ENCODE measurements around the genes CCDC88A and CCDC85A.

DNA sequence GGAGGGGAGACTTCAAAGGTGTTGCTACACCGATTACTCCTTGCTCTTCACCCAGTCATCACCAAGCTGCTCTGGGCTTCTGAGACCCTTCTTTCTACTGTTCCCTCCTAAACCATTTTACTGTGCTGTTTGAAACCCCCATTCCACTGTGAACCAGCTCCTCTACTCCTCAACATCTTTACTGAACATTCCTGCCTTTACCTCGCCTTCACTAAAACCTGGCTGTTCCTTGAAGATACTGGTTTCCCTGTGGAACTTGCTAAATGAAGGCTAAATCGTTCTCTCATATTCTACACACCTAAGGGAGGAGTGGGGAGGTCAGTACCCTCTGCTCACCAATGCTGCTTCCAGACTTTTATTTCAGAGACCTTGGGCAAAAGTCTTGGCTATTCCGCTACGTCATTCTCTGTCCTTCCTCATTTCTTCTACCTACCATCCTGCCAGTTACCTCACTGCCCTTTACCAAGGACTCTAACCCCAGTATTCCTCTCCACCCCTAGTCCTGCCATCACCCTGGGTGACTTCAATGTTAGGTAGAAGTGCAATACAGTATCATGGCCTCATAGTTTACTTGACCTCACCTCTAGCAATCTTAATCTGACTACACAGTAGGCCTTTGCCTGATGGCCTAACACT is 27.9 kb downstream of the RTN4 start:
- PRO-cap, result no peak
- RAMPAGE, long total RNA, 2 experiments, result no peak in any of the 2 experiments

DNA sequence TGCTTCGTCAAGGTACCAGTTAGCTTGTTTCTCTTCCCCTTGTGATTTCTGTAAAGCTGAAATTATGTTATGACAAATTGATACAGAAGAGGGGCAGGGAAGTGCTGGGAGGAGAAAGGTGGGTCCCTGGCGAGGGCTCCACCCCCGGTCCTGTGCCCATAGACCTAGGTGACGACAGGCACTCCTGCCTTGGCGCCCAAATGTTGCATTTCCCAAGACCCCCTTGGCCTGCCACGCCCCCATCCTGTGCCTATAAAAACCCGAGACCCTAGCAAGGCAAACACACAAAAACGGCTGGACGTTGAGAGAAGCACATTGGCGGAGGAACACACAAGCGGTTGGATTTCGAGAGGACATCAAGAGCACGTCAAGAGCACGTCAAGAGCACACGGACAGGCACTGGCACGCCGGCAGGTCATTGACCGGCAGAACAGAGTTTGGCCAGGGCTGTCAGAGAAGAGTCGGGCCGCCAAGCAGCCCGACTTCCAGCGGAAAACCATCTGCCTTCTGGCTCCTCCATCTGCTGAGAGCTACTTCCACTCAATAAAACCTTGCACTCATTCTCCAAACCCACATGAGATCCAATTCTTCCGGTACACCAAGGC is 11.5 kb upstream of the RTN4 start:
- PRO-cap, result no peak
- RAMPAGE, long total RNA, 2 experiments, result no peak in any of the 2 experiments

- PRO-cap, result no peak
- RAMPAGE, long total RNA, 2 experiments, result no peak in any of the 2 experiments
Measured at GRCh38 chr2:55102142-55102751, 52.0 kb upstream of the RTN4 start.

DNA sequence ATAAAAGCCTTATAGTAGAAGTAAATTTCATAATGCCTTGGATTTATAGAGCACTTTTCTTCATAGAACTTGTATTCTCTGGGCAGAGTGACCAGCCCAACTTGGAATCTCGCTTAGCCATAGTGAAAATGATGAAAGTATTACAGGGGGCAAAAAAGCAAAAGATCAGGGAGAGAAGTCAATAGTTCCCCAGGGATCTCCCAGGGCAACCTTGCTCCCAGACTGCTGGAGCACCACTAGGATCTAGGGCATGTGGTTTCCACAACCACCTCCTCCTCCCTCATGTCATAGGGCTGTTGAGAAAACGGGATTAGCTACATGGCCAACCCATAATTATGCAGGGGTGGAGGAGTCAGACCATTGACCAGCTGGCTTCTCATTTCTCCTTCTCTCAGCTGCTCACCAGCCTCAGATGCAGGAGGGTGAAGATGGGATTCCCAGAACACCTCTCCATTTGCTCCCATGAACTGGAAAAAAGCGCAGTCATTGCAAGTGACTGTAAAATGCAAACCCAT is 69.3 kb upstream of the RTN4 start:
- PRO-cap, result no peak
- RAMPAGE, long total RNA, 2 experiments, result no peak in any of the 2 experiments

DNA sequence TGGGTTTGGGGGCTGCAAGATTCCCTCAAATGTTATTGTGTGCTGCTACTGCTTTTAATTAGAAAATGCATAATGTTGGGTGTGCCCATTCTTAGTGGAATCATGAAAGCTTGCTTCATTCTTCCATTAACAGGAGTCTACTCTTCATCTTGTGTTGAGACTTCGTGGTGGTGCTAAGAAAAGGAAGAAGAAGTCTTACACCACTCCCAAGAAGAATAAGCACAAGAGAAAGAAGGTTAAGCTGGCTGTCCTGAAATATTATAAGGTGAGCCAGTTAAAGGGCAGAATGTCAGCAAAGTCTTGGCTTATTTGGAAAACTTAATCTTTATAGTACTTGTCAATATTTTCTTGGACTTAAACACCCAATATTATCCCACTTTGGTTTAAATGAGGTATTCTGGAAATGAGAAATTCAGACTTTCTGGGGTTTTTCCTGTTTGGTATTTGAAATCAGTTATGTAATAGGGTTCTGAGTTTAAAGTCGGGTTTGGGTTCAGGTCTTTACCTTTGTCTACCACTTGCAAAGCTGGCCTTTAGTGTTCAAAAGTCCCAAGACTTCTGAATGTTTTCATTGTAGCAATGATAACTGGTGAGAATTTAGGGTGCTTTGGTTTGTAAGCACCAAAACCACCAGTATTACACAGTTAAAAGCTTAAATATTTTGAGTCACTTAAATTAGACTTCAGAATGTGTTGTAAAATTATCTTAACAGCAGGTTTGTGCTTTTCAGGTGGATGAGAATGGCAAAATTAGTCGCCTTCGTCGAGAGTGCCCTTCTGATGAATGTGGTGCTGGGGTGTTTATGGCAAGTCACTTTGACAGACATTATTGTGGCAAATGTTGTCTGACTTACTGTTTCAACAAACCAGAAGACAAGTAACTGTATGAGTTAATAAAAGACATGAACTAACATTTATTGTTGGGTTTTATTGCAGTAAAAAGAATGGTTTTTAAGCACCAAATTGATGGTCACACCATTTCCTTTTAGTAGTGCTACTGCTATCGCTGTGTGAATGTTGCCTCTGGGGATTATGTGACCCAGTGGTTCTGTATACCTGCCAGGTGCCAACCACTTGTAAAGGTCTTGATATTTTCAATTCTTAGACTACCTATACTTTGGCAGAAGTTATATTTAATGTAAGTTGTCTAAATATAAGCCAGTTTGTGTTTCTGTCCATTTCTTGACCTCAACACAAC is 2.6 kb downstream of the RPS27A start:
- PRO-cap, result no peak
- RAMPAGE, long total RNA, 2 experiments, result no peak in any of the 2 experiments

GRCh38 chr2:55357195-55357928 is 62.3 kb downstream of the CCDC88A start:
- PRO-cap, result no peak
- RAMPAGE, long total RNA, 2 experiments, result no peak in any of the 2 experiments

- PRO-cap, result bidirectional peak, plus-strand start at chr2:55420187, minus-strand start at chr2:55419837
- RAMPAGE, long total RNA, 2 experiments, result no peak in any of the 2 experiments
Measured at GRCh38 chr2:55419150-55420054, at the start of gene CCDC88A. CCDC88A (minus strand) TSS chr2:55419856.

GRCh38 chr2:55459585-55460229 is 40.1 kb upstream of the CCDC88A start:
- PRO-cap, result no peak
- RAMPAGE, long total RNA, 2 experiments, result no peak in any of the 2 experiments

GRCh38 chr2:55843023-55843823 is 80.4 kb downstream of the EFEMP1 start:
- PRO-cap, result no peak
- RAMPAGE, long total RNA, 2 experiments, result no peak in any of the 2 experiments

GRCh38 chr2:55922823-55923624 is 558 bp downstream of the EFEMP1 start:
- PRO-cap, result no peak
- RAMPAGE, long total RNA, 2 experiments, result no peak in any of the 2 experiments

- PRO-cap, result no peak
- RAMPAGE, long total RNA, 2 experiments, result no peak in any of the 2 experiments
Measured at GRCh38 chr2:56183542-56184373, at the start of gene CCDC85A. CCDC85A (plus strand) TSS chr2:56183990.

DNA sequence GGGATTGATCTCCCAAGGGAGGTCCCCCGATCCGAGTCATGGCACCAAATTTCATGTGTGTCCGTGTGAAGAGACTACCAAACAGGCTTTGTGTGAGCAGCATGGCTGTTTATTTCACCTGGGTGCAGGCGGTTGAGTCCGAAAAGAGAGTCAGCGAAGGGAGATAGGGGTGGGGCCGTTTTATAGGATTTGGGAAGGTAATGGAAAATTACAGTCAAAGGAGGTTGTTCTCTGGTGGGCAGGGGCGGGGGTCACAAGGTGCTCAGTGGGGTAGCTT is 72.0 kb downstream of the VRK2 start:
- PRO-cap, result no peak
- RAMPAGE, long total RNA, 2 experiments, result no peak in any of the 2 experiments

GRCh38 chr2:58215491-58215773 is 25.7 kb downstream of the FANCL start:
- PRO-cap, result no peak
- RAMPAGE, long total RNA, 2 experiments, result no peak in any of the 2 experiments

- PRO-cap, result no peak
- RAMPAGE, long total RNA, 2 experiments, result no peak in any of the 2 experiments
Measured at GRCh38 chr2:58365171-58365520, 124.0 kb upstream of the FANCL start.

GRCh38 chr2:58950742-58951131 is 709.6 kb upstream of the FANCL start:
- PRO-cap, result no peak
- RAMPAGE, long total RNA, 2 experiments, result no peak in any of the 2 experiments

- PRO-cap, result no peak
- RAMPAGE, long total RNA, 2 experiments, result no peak in any of the 2 experiments
Measured at GRCh38 chr2:59885595-59885942, 667.9 kb downstream of the BCL11A start.

- PRO-cap, result no peak
- RAMPAGE, long total RNA, 2 experiments, result no peak in any of the 2 experiments
Measured at GRCh38 chr2:60529711-60530587, 23.5 kb downstream of the BCL11A start.

DNA sequence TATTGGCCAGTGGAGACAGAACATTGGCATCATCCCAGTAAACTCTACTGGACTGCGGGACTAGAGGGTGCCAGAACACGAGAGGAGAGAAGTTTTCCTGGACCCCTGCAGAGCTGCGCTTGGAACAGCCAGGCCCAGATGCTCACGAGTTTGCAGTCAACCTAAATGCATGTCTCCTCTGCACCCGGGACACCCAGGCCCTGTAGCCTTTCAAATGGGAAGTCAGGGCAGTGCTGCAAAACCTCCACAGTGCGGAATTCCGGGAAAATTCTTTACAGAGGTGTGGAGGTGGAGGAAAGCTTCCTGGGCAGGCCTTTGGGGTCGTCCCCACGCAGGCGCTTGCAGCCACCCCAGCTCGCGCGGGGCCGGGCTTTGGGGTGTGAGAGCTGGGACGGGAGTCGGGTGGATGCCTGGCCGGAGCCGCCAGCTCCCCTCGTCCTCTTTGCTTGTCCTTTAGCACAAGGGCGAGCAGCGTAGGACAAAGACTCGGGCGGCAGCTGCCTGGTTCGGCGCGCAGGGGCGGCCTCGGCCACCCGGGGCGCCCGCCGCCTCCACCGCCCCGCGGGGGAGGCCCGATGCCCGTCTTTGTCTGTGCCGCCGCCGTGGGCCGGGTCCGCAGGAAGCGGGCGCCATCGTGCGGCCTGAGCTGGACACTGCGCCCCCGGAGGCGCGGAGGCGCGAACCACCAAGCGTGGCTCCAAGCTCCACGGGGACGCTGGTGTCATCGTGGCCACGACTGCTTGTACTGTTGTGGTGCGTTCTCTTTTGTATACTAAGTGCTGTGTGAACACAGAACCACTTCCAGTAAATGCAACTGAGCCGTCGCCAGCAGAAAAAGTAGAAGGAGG is 28.1 kb upstream of the BCL11A start:
- PRO-cap, result no peak
- RAMPAGE, long total RNA, 2 experiments, result no peak in any of the 2 experiments

GRCh38 chr2:60966270-60966838 is 51.2 kb upstream of the PEX13 start:
- PRO-cap, result no peak
- RAMPAGE, long total RNA, 2 experiments, result no peak in any of the 2 experiments

GRCh38 chr2:61005981-61006239 is 11.6 kb upstream of the PEX13 start:
- PRO-cap, result no peak
- RAMPAGE, long total RNA, 2 experiments, result no peak in any of the 2 experiments

Data from breast epithelium (tissue), 2 donors.